ENCODE data around the gene RPRM.

GRCh38 chr2:150166075-150166849 lies 321.2 kb downstream of the RND3 start:
- PRO-cap: unidirectional peak, minus-strand start at chr2:150166397

GRCh38 chr2:150410722-150411419 lies 76.6 kb downstream of the RND3 start:
- PRO-cap: no peak

DNA sequence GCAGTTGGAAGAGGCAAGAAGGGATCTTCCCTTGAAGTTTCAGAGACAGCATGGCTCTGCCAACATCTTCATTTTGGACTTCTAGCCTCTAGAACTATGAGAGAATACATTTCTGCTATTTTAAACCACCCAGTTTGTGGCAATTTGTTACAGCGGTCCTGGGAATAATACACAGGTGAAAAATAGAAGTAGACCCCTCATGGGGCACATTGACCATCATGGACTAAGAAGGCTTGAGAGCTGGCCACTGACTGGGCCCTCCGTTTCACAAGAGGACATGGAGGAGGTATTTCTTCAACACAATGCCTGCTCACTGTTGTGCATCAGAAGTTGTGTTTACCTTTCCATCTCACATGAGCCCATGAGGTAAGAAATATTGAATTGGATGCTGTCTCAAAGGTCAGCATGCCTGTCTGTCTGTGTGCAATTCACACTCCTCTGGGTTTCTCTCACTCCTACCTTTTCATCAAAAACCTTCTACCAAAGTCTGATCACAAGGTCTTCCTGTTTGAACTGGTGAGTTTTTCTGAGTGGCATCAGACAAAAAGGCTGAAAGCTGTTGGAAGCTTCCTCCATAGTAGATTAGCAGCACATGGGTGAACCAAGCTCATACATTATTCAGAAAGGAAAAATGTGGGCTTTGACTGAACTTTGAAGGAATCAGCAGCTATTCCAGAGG lies 143.1 kb upstream of the RND3 start:
- PRO-cap: no peak

GRCh38 chr2:151753703-151753902 lies 19.3 kb upstream of the NEB start:
- PRO-cap: no peak

- PRO-cap: no peak
Measured at GRCh38 chr2:151775024-151775889, 41.0 kb upstream of the NEB start.

DNA sequence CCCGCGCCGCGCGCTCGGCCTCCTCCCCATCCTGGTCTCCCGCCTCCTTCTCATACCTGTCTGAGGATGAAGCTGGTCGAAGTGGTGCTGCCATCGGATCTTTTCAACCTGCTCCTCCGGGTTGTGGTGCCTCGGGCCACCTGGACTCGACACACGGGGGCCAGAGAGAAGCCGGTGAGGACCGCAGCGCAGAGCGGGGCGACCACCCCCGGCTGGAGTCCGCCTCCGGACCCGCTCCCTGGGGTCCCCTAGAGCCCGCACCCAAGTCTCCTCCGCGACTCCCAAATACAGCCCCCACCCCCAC lies 618 bp downstream of the CACNB4 start:
- PRO-cap: no peak

GRCh38 chr2:152172251-152172711 lies 3.3 kb downstream of the STAM2 start:
- PRO-cap: unidirectional peak, minus-strand start at chr2:152172467

DNA sequence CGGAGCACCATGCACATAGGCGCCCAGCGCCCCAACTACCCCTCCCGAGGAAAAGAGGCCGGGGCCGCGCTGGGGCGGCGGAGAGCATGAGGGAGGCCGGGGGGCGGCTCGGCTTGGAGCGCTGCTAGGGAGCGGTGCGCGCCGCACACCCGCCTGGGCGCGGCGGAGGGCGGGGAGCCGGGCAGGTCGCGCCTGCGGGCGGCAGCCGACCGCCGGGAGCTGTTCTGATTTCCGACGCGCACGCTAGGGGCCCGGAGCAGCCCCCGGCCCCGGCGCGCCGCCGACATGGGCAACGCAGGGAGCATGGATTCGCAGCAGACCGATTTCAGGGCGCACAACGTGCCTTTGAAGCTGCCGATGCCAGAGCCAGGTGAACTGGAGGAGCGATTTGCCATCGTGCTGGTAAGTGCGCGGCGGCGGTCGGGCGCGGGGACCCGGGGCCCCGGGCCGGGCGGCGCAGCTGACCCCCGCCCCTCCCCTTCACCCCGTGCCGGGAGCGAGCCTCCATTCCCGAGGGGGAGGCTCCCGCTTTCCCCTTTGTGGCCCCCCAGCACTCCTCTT lies 425 bp downstream of the FMNL2 start:
- PRO-cap: no peak

GRCh38 chr2:152390129-152390532 lies 55.2 kb downstream of the FMNL2 start:
- PRO-cap: no peak

GRCh38 chr2:152405097-152405678 lies 70.2 kb downstream of the FMNL2 start:
- PRO-cap: no peak

DNA sequence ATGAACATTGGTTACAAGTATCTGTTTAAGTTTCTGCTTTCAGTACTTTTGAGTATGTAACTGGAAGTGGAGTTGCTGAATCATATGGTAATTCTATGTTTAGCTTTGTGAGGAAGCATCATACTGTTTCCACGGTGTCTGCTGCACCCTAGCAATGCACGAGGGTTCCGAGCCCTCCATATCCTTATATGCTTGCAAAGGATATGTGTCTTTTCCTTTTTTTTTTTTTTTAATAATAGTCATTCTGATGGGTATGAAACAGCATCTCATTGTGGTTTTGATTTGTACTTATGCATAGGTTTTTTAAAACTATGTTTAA lies 83.7 kb downstream of the FMNL2 start:
- PRO-cap: no peak

- PRO-cap: unidirectional peak, minus-strand start at chr2:152421626; unidirectional peak, minus-strand start at chr2:152421697
Measured at GRCh38 chr2:152421031-152422064, 86.4 kb downstream of the FMNL2 start.

DNA sequence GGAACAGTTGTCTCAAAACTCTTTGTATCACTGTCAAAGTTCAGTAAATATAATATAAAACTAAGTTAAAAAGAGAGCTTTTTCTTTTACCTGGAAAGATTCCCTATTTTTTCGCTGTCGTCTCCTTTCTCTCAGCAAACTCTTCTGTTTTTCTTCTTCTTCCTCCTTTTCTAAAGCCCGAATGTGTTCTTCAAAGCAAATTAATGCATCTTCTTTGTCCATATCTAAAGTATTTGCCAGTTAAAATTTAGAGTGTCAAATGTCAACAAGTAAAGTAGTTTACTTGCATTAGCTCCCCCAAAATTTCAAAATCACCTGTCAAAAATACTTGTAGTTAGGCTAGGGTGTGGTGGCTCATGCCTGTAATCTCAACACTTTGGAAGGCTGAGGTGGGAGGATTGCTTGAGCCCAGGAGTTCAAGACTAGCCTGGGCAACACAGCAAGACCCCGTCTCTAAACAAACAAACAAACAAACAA lies 48.2 kb downstream of the PRPF40A start:
- PRO-cap: no peak

GRCh38 chr2:152717556-152718375 lies 505 bp upstream of the PRPF40A start:
- PRO-cap: bidirectional peak, plus-strand start at chr2:152717632, minus-strand start at chr2:152717435; bidirectional peak, plus-strand start at chr2:152718075, minus-strand start at chr2:152718012

DNA sequence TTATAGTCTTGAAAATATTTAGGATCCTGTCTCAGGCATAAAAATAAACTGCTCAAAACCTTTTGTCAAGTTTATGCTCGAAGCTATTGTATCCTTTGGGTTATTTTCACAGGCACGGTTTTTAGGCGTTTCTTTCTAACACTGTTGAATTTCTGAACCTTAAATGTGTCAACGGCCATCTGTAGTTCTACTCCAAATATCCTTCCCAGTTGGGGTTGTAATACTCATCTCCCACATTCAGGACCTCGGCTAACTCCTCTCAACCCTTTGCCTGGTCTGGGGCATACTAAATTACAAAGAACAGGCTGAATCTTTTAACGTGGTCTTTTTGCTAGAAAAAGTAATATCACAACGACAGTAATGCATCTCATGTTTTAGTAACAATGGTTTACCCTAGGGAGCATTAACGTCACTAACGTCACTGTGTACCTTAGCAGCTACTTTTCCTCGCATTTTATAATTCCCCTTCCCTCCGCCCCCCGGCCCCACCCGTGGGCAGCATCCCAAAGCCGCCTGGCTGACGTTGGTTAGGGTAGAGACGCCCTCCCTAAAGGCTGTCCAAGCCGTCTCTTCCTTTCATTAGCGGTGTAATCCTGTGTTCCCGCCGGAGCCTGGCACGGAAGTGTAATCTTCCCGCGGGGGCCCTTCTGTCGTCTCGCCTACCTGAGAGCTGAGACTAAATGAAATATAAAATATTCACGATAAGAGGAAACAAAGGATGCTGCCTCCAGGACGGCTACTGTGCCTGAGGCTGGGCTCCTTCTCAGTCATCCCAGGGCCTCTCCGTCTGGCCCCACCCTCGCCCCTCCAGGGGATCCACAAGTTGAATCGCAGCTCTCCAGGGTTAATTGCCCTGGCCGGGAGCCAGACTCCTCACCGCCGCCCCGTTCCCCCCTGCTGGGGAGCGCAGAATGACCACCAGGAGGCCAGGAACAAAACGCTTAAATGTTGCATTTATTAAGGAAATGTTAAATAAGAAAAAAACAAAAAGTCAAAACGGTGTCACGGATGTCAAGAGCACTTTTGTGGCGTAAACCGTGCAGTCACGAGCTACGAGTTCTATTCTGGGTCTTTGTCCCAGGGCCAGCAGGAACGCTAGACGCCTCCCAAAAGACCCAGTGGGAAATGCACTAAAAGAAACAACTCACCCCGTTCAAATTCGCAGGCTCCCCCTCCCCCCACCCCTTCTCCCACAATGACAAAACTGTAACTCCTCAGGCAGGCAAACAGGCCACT lies 1.7 kb downstream of the RPRM start:
- PRO-cap: no peak

DNA sequence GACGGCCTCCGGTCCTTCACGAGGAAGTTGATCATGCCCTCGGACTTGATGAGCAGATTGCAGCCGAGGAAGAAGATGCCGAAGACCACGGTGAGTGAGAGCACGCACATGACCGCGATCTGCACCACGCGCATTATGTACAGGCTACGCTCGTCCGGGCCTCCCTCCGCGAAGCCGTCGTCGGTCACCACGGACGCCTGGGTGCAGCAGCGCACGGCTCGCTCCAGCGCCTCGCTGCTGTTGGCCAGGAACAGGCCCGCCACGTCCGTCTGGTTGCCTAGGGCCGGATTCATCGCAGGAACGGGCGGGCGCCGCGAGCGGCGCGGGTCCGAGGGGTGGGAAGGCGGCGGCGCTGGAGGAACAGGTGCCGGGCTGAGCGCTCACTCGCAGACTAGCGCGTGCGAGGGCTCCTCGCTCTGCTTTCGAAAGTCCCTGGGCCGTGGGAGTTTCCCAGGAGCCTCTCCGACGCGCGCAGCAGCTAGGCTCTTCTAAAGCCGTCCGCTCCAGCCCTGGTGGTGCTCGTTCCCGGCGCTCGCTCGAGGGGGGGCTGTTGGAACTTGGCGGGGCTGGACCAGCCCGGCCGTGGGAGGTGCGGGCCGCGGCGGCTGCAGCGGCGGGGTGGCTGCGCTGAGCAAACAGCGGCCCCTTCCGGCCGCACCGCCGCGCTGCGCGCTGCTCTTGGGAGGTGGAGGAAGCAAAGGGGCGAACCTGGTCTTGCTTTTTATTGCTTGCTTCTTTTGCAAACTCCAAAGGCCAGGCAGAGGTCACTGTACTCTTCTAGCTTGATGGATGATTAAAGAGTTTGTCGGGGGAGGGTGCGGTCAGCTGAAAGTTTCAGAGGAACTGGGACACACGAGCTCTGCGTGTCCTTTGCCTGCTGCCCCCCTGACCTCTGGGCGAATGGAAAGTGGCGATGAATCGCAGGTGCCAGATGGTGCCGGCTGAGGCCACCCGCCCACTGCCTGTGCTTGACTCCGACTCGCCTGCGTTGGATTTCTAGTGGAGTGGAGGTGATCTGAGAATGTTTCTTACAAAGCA lies at the start of gene RPRM:
TSS of gene RPRM (minus strand) at position 490 of the 1,038 bp plus-strand sequence.
- PRO-cap: no peak

DNA sequence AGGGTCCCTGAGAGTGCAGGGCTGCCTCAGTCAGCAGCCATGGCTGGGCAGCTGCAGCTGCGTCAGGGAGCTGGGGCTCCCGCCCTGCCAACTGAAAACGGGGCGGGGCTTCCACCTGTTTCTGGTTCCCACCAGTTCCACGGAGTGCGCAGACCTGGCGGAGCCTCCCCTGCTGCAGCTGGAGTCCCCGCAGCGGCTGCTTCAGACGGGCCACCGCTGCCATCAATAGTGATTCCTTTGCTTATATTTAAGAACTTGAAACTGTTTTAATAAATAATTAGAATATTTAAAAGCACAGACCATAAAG lies 30.6 kb upstream of the RPRM start:
- PRO-cap: no peak

DNA sequence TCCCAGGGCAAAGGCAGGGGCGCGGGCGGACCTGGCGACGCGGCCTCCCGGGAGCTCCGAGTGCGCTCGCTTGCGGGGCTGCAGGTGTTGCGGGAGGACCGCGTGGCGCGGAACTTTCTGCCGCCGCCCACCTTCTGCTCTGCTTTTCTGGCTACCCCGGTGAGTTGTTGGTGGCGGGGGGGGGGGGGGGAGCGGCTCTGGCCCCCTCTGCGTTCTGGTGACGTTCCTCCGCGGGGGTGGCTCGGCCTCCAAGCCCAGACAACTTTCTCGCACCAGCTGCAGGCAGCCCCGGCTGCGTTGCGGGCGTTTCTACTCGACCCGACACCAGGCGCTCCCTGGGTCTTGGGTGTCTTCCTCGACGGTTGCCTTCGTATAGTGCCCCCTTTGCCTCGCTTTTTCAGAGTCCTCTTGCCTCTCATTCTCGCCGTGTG lies 738 bp downstream of the GALNT13 start:
- PRO-cap: no peak

- PRO-cap: bidirectional peak, plus-strand start at chr2:154697601, minus-strand start at chr2:154697438
Measured at GRCh38 chr2:154697188-154697832, 1.2 kb upstream of the KCNJ3 start.

GRCh38 chr2:154791387-154791958 lies 93.0 kb downstream of the KCNJ3 start:
- PRO-cap: unidirectional peak, plus-strand start at chr2:154791665

All from bile duct (tissue), 1 donor.